ENCODE data around the genes SHISA6, MAP2K4 and HS3ST3B1.

- PRO-cap: no peak
Observed at GRCh38 chr17:11240882-11241681, at the start of gene SHISA6. TSS of gene SHISA6 (plus strand) at chr17:11241213.

GRCh38 chr17:11608200-11608893 is 10.1 kb downstream of the DNAH9 start:
- PRO-cap: no peak

DNA sequence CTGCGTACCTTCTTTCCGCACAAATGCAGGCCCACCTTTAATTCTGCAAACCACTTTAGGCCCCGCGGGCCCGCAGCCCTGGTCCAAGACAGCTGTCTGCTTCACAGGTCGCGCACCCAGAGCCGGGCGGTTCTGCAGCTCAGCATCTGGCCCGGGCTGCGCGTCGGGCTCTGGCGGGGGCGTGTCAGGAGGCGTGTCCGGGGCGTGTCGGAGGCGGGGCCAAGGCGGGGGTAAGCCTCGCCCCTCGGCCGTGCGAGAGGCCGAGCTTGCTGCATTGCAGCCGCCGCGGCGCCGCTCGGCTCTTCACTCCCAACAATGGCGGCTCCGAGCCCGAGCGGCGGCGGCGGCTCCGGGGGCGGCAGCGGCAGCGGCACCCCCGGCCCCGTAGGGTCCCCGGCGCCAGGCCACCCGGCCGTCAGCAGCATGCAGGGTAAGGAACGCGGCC is at the start of gene MAP2K4:
MAP2K4 (plus strand) TSS at position 306 of the 445 bp plus-strand sequence.
- PRO-cap: bidirectional peak, plus-strand start at position 251 of the sequence, minus-strand start at position 134 of the sequence

DNA sequence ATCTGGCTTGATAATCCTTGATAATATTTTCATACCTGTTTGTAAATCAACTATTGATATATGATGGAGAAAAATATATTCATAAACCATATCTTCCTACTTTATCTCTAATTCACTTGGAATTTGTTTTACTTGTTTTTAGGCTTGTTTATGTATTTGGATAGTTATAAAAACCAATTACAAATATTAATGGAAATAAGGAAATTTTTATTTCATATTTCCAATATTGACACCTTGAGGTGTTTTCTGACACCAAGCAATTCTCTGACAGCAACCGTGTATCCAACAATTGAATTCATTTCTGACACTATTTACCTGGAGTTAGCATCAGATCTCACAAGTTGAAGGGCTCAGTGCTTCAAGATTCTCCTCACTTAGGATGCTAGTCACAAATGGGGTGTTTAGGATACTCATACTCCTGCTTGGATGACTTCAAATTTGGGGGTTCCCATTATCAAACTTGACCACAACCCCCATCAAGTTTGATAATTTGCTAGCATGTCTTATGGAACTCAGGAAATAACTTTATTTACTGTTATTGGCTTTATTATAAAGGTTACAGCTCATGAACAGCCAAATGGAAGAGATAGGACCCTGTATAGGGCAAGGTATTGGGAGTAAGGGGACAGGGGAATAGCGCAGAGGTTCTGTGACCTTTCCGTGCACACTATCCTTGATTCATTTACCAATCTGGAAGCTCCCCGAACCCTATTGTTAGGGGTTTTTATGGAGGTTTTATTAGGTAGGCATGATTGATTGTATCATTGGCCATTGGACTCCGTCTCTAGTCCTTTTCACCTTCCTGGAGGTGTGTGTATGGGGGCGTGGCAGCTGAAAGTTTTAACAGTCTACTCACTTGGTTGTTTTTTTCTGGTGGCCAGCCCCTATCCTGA is 22.7 kb downstream of the MAP2K4 start:
- PRO-cap: no peak

DNA sequence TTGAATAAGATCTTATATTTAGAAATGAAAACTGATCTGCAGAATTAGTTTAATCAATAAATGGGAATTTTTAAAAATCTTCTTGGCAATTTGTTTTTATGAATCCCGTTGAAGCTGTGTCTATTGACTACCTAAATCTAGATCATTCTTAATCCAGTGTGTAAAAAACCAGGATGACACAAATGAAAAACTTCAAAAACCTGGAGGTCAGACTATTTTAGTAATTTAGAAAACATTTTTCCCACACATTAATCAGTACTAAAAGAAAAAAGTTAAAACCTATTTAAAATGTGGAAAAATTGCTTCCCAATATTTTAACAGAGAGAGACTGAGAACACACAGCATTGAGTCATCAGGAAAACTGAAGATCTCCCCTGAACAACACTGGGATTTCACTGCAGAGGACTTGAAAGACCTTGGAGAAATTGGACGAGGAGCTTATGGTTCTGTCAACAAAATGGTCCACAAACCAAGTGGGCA is 60.4 kb downstream of the MAP2K4 start:
- PRO-cap: no peak

DNA sequence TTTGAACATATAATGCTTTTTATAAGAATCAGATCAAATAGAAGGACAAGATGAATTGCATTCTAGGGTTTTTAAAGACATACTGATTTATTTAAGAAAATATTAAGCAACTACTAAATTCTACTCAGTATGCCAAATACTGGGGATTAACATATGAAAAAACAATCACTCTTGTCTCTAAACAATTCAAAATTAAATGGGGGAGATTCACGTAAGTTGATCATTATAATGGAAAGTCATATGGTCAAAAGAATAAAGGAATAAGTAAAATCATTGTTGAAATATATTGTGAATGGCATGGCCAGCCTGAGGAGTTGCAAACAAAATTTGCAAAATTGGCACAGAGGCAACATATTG is 176.0 kb upstream of the MYOCD start:
- PRO-cap: no peak

DNA sequence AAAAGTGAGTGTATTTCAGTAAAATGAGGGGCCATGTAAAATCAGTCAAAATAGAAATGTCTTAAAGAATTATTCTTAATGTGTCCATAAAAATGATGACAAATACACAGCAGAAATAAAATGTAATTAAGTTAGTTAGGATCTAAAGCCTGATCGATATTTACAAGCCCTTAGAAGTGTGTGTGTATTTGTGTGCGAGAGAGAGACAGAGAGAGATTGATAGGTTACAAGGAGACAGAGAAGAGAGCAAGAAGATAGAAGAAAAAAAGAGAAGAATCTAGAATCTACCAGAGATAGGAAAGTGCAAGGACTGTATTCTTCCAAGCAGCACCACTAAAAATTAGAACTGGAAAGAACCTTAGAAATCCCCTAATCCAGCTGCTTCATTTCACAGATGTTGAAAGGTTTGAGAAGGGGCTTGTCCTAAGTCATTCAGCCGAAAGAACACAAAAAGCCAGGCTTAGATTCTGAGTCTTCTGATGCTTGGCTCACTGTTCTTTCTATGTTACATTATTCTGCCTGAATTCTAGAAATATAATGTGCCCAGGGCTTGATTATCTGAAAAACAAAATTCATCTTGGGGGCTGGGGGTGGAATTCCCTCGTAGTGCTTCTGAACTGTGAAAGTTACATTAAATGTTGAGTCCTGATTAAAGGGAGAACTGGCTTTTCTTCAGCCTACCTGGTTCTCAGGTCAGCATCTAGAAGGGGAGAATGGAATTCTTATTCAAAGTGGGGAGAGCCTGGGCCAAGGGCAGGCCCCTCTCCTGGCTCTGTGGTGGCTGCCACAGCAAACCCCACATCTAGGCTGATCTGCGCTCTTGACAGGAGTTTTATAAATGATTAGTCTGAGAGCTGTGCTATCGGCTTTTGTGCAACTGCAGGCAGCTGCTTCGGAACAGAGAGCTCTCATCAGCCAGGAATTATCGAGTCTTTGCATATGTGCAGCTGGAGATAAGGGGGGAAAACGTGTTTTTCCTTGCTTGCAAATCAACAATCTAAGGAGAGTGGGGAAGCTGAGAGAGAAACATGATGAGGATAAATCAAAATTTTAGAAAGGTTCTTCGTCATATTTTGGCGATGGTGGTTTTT is 92.0 kb downstream of the HS3ST3A1 start:
- PRO-cap: no peak

DNA sequence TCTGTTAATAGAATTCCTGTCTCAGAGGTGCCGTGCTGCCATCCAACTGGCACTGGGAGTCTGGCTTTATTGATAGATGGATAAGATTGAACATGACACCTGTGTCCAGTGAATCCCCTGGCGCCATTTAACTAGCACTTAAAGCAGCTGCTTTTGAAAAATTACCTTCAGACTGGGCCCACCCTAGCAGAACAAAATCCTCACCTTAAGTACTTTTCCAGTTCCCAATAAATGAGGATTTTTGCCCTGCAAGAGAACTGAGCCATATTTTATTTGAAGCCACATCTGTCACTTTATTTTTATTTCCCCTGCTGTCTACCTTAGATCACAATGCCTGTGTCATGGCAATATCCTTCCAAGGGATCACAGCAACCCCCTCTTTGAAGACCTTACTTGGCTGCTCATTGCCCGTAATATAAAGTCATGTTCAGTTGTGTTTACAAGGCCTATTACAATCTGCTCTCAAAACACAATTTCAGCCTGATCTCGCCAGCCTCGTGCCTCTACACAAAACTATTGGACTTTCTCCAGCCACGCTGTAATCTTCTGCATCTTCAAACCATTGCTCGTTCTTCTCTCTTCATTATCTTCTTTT is 172.7 kb upstream of the COX10 start:
- PRO-cap: no peak

DNA sequence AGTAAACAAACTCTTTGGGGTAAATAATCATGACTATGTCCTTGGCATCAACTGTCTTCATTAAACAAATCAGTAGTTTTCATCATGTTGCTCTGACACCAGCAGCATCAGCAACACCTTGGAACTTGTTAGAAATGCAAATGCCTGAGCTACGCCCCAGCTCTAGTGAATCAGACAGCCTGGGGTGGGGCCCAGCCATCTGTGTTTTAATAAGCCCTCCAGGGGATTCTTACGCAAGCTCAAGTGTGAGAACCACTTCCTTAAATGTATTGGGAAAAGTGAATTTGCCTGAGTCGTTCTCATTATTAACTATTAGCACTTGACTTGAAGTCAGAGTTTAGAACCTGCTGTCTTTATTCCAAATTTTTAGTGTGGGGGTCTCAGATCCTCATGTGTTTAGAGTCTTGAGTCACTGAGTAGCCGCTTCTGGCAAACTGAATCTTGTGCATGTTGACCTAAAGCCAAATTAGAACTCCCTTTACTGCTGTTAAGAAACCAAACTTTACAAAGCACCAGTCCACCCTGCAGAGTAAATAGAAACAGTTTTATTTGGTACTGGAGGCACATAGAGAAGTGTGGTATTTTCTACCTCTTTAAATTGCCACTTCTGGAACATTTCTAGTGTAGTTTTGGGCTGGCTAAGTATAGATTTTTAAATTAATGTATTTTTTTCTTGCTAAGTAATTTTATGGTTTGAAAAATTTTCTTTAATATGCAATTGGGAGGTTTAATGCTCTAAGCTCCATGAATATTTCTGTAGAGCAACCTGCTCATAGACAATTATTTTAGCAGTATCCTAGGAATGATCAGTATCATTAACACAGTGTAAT is 137.3 kb upstream of the COX10 start:
- PRO-cap: no peak

GRCh38 chr17:14300536-14301444 is at the start of gene HS3ST3B1:
TSS of gene HS3ST3B1 (plus strand) at chr17:14301081.
- PRO-cap: bidirectional peak, plus-strand start at chr17:14301083, minus-strand start at chr17:14300806

GRCh38 chr17:14525947-14526642 is 225.2 kb downstream of the HS3ST3B1 start:
- PRO-cap: no peak

DNA sequence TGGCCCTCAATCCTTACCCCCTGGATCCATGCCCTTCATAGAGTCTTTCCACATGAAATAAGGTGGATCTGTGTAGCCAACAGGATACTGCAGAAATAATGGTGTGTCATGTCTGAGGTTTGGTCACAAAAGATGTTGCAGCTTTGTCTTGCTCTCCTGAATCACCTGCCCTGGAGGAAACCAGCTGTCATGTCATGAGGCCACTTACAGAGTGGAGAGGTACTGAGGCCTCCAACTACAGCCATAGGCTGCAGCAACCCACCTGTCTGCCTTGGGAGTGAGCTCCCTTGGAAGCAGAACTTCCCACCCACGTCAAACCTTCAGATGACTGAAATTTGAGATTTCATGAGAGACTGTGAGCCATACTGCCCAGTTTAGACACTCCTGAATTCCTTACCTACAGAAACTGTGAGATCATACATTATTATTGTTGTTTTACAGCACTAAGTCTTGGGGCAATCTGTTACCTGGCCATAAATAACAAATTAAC is 475.9 kb downstream of the HS3ST3B1 start:
- PRO-cap: no peak

GRCh38 chr17:15447901-15448701 is 19.3 kb downstream of the CDRT4 start:
- PRO-cap: no peak

DNA sequence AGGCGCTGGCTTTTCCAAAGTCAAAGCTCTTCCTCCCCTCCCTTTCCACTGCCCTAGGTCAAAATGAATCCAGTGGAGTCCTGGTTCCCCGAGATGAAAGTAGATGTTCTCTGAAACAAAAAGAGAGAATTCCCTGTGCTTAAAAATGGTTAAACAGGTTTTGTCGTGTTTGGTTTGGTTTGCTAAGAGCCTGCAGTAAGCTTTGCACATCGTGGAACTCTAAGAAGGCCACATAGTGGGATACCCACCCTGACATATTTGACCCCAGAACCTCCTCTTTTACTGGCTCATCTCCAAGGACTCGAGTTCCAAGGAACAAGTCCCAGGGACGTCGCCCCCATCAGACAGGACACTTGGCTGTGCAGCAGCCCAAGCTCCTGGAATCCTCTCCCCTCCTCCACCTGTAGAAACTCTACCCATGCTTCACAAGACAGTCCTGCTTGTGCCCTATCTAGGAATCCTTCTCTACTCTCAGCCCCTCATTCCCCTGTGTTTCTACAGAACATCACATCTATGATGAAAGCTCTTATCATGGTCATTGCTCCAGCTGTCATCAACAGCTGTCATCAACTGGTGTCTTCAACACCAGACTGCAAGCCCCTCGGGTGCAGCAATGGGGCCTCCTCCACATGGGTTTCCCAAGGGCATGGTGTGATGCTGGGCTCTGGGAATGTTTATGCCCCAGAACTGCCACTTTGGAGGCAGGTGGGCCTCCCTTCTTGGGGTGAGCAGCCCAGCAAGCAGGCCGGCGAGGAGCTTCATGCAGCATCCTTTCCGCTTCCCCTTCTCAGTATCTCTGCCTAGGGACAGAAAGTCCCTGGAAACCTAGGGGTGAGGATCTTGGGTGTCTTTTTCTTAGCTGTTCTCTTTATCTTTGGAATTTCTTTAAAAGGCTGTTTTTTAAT is 21.1 kb upstream of the CDRT4 start:
- PRO-cap: no peak

GRCh38 chr17:15496867-15497332 is 29.5 kb upstream of the CDRT4 start:
- PRO-cap: no peak

- PRO-cap: no peak
Observed at GRCh38 chr17:15914258-15915309, 30.3 kb upstream of the ADORA2B start.

DNA sequence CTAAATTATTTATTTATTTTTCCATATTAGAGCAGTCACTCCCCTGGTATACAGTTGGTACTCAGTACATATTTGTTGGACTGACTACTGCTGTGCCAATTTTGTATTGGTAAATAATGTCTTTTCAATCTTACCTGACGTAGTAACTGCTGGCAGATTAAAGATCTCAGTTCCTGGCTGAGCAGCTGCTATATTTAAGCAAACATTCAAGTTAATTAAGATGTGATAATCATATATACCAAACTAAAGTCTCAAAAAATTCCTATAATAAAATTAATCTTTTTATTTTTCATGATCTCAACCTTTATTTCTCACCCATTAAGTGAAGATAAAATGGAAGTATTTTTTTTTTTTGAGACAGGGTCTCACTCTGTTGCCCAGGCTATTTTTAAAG is 40.7 kb downstream of the TTC19 start:
- PRO-cap: no peak

GRCh38 chr17:16071433-16071780 is 71.8 kb downstream of the TTC19 start:
- PRO-cap: no peak

- PRO-cap: no peak
Observed at GRCh38 chr17:16072026-16072346, 72.4 kb downstream of the TTC19 start.

- PRO-cap: no peak
Observed at GRCh38 chr17:16143051-16143892, 72.1 kb downstream of the NCOR1 start.

Data from ureter (tissue), 1 donor.